Renal cortical epithelial cell (primary cell): Measurements from ENCODE around the gene KARS1.

GRCh38 chr16:73143853-73144600, 96.1 kb upstream of the ZFHX3 start:
- RRBS, result no CpG with 5 or more reads among the region's 11 CpGs

DNA sequence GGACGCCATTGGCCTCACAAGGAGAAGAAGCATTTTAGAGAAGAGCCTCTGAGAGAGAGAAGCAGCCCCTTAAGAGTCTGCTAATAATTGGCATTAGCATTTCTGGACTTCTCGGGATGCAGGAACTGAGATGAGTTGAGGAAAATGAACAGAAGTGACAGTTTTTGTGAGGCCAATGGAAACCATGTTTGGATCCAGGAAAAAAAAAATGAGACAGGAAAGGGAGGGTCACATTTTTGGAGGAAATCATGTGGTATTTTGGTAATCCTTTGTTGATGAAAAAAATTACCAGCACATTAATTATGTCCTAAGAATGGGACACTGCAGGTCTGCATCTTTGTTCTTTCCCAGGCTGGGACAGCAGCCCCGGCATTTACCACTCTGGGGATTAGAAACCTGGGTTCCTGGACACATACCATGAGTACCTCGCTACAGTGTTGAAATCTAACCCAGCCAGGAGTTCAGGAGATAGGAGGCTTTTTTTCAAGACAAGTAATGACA, 109.9 kb upstream of the ZFHX3 start:
- RRBS, result no CpG with 5 or more reads among the region's 4 CpGs

- RRBS, result no CpG with 5 or more reads among the region's 5 CpGs
These were observed 119.0 kb upstream of the ZFHX3 start for GRCh38 chr16:73166794-73167529.

DNA sequence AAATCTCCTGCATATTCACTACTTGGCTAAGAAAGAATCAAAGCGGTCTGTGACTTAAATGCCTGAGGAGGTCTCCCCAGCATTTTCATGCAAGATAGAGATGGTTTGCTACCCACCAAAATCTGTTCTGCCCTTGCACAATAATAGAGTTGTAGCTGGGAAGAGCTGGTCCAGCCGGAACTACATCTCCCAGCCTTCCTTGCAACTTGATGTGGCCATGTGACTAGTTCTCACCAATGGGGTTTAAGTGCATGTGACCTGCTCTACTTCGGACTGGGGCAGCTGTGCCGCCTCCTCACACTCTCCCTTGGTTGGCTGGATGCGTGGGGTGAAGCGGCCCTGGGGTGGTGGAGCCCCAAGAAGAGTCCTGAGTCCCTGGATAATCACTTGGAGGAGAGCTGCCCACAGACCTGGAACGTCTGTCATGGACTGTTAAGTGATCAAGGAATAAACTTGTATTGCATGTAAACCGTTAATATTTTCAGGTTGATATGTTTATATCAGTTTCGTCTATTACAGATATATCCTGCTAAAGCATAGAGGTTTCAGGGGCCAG, 4.8 kb downstream of the MLKL start:
- RRBS, result no CpG with 5 or more reads among the region's 9 CpGs

- RRBS, result no CpG with 5 or more reads among the region's 8 CpGs
These were observed 36.4 kb downstream of the FA2H start for GRCh38 chr16:74738239-74738575.

DNA sequence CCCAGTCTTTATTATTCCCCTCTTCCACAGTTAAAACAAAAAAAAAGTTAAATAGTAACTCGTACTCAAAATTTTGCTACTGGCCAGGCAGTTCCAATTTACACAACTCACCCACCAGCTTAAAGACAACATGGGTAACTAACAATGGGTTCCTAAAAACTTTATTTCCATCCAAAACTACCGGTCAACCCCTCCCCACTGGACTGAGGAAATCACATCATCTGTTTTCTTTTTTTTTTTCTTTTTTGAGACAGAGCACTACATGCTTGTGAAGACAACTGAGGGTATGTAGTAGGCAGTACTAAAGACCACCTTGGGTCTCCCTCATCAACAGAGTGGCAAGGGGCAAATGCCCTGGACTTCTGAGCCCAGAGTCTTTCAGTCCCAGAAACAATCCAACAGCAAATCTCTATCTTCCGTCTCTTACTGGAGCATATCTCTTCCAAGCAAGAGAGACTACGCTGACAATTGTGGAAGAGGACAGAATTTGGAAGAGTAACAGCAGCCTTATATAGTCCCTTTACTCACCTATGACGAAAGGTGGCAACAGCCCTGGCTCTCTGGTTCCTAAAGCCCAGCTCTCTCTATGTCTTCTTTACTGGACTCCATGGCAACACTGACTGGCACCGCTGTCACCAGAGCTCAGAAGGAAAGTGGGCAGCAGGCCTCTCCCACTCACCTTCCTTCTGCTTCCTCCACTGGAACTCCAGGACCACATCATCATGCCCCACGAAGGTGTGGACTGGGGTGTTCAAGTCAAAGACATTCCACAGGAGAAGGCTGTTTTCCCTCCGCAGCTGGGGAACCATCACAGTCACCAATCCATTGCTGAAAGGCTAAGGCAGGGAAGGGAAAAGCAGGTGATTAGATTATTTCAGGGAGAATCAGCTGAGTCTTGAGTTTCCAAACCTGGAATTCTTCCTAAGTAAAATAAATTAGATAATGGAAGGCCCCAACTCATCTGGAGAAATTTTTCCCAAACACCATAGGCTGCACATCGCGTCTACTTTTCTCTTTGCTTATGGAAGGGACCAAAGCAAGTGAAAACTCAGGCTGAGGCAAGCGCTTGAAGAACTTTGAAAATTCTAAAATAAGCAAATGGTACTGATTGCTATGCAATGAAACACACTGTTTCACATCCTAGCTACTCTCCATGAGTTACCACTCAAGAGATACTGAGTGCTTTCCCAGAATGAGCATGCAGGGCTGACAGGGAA, 63.2 kb downstream of the WDR59 start:
- RRBS, result no CpG with 5 or more reads among the region's 11 CpGs

DNA sequence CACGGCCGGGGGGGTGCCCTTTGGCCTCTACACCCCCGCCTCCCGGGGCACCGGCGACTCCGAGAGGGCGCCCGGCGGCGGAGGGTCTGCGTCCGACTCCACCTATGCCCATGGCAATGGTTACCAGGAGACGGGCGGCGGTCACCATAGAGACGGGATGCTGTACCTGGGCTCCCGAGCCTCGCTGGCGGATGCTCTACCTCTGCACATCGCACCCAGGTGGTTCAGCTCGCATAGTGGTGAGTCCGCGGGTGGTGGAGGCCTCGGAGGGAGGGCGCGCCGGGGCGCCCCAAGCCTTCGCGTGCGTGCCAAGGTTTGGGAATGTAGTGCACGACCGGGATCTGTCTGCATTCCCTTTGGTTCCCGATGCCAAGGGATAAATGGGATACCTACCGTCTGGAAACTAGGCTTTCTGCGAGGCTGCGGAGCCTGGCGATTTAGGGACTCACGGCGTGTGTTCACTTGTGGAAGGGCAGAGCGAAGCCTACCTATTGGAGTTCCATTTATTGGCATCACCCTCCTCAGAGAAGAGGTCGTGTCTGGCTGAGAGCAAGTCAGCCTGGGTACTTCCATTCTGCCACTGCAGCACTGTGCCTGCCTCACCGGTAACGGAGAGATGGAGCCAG, 1.1 kb downstream of the ZNRF1 start:
- RRBS, result 2% methylated on average over 9 of the region's 45 CpGs

DNA sequence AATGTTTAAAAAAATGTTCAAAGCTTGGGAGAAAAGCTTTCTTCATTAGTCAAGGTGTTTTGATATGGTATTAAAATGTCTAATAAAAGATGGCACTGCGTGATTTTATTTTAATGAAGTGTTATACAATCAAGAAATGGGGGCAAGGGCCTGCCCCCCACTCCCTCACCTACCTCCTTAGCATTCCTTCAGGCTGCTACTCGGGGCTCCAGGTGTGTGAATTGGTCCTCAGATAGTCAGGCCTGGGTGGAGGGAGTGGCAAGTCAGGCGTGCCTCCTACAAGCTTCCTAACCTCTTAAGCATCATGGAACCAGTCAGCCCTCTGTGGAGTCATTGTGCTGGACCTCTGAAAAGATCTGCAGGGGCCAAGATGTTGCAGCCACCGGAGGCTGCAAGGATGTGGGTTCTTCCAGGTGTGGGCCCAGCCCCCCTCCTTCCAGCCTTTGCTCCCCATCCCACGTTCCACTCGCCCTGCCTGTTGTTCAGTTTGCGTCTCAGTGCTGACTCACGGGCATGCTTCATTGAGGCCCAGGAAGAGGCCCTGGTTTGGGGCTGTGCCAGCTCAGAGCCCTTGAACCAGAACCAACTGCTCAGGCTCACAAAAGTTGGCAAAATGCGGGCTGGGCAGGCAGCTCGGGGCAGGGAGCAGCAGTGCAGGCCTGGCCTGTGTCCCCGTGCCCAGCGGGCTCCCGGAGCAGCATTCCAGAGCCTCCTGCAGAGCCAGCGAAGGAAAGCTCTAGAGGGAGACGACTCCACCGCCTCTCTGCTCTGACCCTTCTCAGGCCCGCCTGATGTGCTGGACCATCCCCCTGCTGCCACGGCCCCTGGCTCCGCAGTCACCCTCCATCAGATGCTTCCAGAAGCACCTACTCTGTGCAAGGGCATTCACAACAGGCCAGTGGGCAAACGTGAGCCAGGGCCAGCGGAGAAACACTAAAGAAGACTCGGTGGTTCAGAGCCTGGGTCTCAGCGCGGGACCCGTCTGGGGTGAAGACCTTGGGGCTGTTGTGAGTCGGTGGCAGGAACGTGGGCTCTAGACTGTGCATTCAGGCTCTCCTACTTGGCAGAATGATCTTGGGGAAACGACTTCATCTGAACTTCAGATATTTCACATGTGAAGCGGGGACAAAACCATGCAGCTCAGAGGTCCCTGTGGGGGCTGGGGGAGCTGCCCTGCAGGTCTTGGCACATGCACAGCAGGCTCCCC, 7.6 kb downstream of the LDHD start:
- RRBS, result no CpG with 5 or more reads among the region's 29 CpGs

DNA sequence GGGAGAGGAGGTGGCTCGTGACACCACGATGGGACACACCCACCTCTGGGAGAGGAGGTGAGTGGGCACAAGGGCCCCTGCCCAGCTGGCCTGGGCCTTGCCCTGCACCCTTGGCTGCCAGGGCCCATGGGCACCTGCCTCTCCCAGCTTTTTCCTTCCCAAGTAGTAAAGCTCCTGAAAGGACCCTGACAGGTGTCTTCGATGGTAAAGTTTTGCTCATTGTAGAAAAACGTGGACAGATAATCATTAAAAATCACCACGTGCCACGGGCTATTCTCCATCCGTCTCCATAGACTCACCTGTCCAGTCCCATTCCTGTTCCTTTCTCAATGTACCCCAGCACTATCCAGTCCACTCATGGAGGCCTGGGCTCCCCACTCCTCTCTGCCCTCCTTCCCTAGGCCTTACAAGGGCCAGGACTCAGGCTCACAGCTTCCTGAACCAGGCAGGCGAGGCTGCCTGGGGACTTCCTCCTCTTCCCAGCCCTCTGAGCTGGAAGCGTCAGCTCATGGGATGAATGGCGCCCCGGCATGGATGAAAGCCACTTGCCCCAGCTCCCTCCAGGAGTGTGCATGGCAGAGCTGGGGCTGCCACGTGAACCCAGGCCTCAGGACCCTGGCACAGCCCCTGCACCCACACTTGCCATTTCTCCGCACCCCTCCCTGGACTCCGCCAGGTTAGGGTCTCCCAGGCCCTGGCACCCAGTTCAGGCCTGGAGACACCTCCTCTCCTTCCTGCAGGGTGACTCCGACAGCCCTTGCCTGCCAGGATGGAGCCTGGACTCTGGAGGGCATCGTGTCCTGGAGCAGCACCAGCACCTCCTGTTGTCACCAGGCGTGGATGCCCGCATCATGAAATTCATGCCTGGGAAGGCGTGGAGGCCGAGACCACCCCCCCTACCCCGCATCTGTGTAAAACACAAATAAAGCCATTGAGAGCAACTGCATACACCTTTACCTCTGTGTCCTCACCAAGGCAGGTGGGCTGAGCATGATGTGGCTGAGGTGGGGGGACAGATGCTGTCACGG, 8.8 kb downstream of the CTRB1 start:
- RRBS, result no CpG with 5 or more reads among the region's 22 CpGs

- RRBS, result no CpG with 5 or more reads among the region's 11 CpGs
These were observed 4.3 kb downstream of the BCAR1 start for GRCh38 chr16:75247079-75247608.

- RRBS, result under 1% methylated on average over 8 of the region's 20 CpGs
These were observed 1.4 kb downstream of the BCAR1 start for GRCh38 chr16:75249794-75250582.

GRCh38 chr16:75305997-75306964, 54.9 kb upstream of the BCAR1 start:
- RRBS, result no CpG with 5 or more reads among the region's 14 CpGs

DNA sequence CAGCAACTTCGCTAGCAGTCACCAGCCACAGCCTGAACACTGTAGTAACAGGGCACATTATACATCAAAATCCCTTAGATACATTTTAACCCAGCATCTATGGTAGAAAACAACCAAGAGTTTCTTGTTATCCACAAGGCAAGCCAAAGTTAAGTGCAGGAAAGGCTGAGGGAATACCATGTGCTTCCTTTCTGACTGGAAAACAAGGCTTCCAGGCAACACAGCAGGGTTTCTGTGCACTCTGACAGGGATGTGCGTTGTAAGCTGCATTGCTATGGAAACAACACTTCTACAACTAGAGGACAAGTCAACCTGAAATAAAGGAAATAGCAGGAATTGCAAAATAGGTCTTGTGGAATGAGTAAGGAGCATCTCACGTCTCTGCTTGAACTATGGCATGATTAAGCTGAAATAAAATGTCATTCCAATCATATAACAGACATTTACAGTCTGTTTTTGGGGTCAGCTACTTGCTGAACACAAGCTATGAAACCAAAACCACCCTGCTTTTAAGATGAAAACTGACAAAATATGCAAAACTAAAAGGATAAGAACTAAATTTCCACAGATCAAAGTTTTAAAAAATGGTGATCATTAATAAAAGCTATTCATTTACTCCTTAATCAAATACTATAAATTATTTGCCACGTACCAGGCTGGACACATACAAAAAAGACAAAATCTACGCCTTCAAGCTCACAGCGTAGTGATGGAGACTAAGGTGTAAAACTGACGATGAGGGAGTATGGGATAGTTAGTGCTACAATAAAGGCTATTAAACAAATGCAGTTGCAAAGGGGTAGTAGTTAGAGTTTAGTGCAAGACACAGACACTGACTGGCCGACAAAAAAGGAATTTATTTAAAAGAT, 55.2 kb downstream of the CFDP1 start:
- RRBS, result no CpG with 5 or more reads among the region's 8 CpGs

DNA sequence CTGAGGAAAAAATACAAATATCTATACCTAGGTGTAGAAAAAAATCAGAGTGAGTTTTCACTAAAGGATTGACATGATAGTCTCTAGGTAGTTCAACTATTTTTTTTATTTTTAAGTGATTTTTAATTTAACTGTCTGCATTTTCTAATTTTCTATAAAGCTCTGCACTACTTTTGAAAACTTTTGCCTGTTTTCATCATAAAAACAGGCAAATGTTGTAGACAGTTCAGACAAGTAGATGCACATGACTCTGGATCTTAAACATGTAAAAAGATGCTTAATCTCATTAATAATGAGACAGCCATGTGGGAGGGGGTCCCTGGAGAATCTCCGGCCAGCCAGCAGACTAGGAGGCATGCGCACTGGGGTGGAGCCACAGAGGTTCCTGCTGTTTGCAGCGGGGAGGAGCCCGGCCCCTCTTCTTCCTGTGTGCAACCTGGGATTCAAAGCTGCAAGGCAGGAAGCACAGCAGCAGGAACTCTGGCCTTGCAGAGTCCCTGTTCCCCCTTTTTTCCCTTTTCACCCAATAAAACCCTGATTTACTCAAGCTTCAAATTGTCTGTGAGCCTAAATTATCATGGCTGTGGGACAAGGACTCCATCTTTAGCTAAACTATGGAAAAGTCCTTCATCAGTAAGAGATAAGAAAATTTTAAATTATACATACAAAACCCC, 12.4 kb downstream of the CFDP1 start:
- RRBS, result 5% methylated on average over 4 of the region's 4 CpGs

DNA sequence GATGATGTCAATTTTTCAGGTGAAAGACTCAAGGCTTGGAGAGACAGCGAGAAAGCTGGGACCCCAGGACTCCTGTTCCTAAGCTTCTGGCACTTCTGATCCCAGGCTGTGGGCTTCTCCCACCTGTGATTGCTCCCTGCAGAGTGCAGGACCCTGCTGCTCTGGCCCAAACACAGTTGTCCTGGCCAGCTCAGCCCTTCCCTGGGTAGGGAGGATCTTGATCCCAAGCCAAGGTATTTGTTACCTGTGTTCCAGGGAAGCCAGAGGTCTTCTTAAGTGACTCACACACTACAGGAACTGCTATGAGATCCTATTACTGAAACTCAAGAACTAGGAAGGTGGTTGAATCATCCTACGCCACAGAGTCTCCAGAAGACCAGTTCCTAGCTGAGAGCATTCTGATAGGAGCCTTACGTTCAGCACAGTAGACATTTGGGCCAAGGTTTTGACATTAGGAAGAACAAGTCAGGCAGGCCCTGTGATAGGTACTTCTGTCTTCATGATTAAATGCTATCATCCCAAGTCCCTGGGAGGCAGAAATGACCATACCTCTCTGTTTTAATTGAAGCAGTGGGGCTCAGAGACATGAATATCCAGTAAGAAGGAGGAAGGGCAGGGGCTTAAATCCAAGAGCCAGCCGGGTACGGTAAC, 12.0 kb downstream of the CHST6 start:
- RRBS, result no CpG with 5 or more reads among the region's 5 CpGs

GRCh38 chr16:75647177-75647916, at the start of gene KARS1:
KARS1 (minus strand) TSS chr16:75647665.
- RRBS, result 1% methylated on average over 12 of the region's 52 CpGs

DNA sequence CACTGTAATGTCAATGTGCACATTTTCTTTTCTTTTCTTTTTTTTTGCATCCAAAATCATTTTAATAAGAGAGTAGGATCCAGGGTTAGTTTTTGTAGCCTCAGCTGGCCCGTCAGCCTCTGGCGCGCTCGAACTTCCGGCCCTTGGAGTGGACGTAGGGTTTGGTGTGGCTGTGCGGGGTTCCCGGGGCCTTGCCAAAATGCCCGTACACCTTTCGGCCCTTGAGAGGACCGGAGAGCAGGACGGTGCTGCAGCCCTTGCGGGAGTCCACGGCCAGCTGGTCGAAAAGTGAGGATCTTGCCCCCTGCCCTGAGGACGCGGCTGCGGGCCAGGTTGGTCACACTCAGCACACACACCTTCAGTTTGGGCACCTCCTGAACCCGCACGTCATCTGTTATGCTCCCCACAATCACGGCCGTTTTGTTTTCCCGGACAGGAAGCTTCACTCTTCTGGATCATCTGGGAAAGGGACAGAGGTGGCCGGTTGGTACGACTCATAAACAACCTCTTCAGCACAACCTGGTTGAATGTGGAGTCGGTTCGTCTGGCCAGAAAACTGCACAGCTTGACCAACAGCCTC, 42.1 kb upstream of the CNTNAP4 start:
- RRBS, result 93% methylated on average over 3 of the region's 27 CpGs

GRCh38 chr16:76900302-76900677, 290.7 kb upstream of the MON1B start:
- RRBS, result no CpG with 5 or more reads among the region's 3 CpGs

- RRBS, result no CpG with 5 or more reads among the region's 10 CpGs
These were observed 177.9 kb downstream of the WWOX start for GRCh38 chr16:78277287-78277861.

DNA sequence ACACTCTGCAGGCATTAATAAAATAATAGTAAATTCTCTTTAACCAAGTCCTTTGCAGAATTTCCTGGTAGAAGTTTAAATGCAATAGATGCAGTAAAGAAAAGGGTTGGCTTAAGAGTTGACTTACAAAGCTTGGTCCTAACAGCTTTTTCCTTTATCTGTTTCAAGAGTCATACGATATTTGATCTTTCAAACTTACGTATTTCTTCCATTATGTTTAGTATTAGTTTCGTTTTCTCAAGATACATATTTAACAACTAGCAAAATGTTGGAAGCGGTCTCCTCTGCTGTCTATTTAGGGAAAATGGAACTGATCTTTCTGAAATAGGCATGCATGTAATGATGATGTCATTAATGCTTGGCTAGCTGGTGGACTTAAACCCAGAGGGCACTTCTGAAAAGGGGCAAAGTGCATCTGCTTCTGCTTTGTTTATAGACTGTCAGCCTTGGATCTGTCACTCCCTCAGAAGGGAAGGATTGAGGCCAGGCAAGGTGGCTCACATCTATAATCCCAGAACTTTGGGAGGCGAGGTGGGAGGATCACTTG, 185.3 kb downstream of the WWOX start:
- RRBS, result no CpG with 5 or more reads among the region's 5 CpGs